Cardiac ventricle fibroblast (primary cell): ENCODE data around the gene CCNT2.

GRCh38 chr2:134251955-134252845 is 1.7 kb upstream of the MGAT5 start:
- RAMPAGE, long total RNA: no peak

DNA sequence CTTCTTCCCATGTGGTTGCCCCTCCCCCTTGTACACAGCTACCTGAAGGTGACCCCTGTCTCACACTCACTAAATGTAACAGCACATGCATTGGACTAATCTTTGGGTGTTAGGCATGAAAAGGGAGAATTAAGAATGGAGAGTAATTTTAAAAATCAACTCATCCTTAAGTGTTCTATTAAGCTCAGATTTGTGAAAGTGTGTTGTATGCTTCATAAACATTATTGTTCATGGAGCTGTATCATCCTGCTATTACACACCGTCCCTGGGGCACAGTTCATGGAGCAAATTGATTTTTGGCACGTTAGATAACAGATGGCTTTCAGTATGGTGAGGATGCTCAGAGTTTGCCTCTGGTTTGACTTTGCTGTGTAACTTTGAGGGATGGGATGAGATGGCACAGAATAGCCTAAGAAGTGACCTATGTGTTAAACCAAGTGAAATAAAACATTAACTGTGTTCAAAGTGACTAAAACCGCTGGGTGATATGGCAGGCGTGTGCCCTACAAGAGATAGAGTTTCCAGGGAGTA is 97.1 kb downstream of the MGAT5 start:
- RAMPAGE, long total RNA: no peak

- RAMPAGE, long total RNA: no peak
Observed at GRCh38 chr2:134449205-134449701, 195.4 kb downstream of the MGAT5 start.

GRCh38 chr2:134670845-134671352 is 47.9 kb downstream of the TMEM163 start:
- RAMPAGE, long total RNA: no peak

DNA sequence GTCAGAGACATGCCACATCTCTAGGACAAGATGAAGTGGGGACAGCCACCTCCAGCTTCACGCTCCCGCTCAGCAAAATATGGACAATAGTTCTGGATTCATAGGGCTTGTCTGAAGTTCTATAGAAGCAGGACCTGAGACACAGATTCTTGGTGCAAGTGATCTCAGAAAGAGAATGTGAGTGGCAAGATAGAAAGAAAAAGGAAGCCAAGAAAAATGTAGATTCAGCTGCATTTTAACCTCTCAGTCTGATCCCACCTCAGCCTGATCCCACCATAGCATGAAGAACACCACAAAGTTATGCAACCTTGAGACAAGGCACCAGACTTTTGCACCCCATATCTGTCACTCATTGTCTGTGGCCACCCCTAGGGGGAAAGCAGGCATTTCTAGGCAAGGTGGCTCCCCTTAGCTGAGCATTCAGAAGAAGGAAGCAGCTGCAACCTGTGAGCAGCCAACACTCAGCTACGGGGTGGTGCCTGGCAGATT is 20.3 kb upstream of the TMEM163 start:
- RAMPAGE, long total RNA: no peak

DNA sequence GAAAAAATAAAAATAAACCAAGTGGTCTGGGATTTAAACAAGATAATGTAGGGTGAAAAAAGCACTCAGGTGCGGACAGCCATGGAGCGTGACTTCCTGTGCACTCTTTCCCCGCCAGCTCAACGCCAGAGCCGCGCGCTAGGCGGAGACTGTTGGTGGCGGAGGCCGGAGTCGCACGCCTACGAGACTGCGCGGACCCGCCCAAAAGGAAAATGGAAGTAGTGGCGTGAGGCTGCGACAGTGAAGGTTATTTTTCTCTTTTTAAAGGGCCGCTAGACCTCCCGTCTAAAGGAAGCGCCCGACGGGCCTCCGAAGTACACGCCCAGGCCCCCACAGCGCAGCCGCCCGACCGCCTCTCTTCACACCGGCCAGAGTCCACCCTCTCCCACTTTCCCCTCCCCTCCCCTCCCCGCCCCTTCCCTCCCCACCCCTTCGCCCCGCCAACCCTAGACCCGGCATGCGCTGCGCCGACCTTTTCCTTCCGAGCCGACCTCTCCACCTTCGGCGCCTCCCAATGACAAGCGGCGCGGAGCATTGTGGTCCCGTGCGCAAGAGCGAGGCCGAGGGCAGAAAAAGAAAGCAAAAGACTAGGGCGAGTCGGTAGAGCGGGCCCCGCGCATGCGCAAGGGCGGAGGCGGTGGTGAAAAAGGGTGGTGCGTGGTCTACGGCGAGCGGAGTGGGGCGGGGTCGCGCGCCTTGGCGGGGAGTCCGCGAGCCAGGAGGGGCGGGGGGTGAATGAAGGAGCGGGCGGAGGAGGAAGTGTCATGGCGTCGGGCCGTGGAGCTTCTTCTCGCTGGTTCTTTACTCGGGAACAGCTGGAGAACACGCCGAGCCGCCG is at the start of gene CCNT2:
CCNT2 (plus strand) TSS at position 732 of the 838 bp plus-strand sequence.
- RAMPAGE, long total RNA: no peak

GRCh38 chr2:134953602-134954243 is 35.1 kb downstream of the CCNT2 start:
- RAMPAGE, long total RNA: no peak

- RAMPAGE, long total RNA: no peak
Observed at GRCh38 chr2:135770414-135770908, 28.8 kb downstream of the UBXN4 start.

DNA sequence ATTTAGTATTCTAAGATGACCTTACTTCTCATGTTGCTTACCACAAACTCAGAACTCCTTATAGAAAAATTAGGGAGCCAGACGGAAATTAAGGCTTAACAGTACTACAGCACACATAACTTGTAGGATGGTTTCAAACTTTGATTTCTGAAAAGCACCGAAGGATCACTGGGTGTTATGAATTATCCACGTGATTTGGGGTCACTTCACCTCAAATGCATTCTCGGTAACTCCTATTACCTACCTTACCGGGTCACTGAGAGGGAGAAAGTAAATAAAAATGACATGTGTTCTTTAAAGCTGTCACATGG is 837 bp downstream of the DARS1 start:
- RAMPAGE, long total RNA: no peak

GRCh38 chr2:136112151-136112670 is 5.7 kb downstream of the CXCR4 start:
- RAMPAGE, long total RNA: no peak

- RAMPAGE, long total RNA: no peak
Observed at GRCh38 chr2:136325103-136325579, 207.2 kb upstream of the CXCR4 start.

- RAMPAGE, long total RNA: no peak
Observed at GRCh38 chr2:136376668-136377281, 258.8 kb upstream of the CXCR4 start.

DNA sequence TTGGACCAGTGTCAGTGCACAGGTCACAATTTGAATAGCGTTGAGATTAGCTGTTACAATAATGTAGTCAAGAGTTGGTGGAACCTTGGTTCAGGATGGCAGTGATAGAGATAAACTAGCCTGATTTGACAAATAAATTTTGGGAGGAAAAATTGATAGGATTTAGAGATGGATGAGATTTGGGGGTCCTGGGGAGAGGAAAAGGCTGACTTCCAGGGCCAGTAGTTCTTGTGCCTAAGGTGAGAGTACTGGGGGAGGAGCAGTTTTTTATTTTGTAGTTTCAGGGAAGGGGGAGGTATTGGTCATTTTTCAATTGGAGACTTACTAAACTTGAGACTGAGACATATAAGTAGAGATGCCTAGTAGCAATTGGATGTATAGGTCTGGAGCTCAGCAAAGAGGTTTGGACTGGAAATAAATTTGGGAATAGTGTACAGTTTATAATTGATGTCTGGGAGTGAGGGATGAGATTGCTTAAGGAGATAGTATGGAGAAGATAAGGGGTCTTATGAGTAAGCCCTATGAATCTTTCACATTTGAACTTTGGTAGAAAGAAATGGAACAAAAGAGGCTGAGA is 4.9 kb downstream of the SPOPL start:
- RAMPAGE, long total RNA: no peak

- RAMPAGE, long total RNA: no peak
Observed at GRCh38 chr2:138567789-138568789, 66.5 kb downstream of the SPOPL start.

DNA sequence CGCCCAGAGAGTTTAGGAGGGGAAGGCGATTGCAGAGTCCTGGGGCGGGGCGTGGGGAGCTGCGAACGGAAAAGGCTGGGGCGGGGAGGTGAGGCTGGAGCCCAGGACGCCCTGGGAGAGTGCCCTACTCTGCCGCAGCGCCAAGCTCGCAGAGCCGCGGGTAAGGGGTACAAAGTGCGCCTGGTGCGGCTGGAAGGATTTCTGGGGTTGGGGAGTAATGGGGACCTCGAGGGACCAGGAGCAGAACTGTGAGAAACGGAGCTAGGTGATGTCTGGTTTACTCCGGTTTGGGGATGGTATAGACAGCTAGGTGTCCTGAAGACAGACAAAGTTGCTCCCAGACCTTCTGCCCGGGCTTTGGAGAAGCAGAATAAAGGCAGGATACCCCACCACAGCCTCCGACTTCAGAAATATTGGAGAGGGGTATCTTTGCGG is 720 bp upstream of the NXPH2 start:
- RAMPAGE, long total RNA: no peak

DNA sequence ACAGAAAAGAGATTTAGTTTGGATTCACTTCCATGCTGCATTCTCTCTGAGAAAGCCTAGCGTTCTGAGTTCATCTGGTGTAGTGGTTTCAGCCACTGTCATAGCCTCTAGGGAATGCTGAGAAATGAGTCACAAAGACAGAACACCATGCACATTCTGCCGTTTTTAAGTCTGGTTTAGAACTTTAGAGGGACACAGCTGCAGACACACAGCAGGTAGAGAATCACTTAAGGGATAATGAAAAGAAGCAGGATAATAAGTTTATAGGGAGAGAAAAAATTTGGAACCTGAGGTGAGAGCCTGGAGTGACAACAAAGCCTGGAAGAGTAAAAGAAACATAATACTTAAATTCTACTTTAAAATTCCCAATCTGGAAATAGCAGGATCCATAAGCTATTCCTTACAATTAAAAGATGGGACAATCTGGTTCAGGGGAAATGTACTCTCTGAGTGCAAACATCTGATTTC is 93.6 kb downstream of the LRP1B start:
- RAMPAGE, long total RNA: no peak

- RAMPAGE, long total RNA: no peak
Observed at GRCh38 chr2:142748576-142749263, 128.7 kb upstream of the KYNU start.

- RAMPAGE, long total RNA: no peak
Observed at GRCh38 chr2:142868127-142868760, 9.2 kb upstream of the KYNU start.

DNA sequence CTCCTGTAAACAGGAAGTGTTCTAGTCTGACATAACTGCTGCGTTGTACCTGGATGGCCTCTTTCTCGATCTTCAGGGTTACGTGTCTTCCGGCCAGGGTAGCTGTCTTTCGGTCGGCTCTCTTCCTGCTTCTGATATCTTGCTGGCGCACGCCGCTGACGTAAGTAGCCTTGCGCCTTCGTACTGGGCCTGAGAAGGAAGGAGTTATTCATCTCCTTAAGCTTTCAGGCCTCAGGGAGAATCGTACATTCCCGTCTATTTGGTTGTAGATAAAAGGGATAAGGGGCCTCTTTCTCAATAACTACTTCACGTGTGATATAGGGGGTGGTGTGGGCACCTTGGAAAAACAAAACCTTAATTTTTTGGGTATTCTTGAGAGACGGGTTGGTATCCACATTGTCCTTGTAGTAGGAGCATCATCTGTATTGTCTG is 53.5 kb downstream of the KYNU start:
- RAMPAGE, long total RNA: no peak

DNA sequence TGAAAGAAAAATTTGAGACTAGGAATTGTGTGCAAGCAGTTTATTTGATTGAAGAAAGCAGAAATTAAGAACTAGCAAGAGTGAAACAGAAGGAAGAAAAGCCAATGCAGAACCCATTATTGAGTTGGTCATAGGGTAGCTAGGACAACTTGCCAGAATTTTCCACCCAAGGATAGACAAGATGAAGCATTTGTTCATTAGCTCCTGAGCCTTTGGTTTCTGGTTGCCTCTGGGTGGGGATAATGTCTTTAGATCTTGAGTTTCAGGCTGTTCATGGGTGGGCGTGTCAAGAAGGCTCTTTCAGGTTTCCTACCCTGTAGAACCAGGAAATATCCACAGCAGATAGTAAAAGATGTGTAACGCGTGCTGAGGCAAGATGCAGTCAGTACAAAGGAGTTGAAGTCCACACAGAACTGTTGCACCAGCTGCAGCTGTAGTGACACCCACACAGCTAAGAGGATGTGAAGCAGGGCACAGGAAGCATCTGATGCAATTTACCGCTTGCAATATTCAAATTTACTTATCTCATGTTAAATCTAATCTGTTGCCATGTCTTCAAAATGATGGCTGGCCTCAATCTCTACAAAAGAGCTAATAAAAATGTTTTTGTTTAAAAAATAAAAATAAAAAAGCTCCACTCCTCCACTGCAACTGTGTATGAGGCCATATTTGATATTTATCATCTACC is 132.7 kb downstream of the ARHGAP15 start:
- RAMPAGE, long total RNA: no peak